Heart (tissue), 3 donors: ENCODE measurements around a stretch of chr7.

DNA sequence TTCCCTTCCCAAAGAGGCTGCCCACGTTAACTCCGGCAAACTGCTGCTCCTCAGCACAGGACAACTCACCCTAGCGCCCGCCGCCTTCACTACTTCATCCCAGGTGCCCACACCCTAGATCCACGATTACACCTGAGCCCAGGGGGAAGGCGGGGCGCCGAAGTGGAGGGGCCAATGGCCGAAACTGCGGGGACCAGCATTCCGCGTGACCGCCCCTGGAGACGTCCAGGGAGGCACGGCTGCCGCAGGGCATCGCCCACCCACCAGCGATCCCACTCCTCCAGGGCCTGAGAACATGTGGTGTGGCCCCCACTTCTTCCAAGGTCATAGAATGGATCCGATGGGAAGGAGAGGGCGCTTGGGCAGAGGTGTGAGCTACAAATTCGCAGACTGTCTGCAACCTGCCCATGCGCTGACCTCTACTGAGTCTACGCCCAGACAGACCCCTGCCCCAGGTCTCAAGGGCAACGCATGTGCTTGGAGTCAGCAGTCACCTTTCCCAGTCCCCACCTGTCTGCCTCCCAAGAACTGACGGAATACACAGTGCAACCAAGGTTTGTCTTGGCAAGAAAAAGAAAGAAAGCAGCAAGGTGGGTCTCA, 74.5 kb downstream of the CALN1 start:
- RAMPAGE, long total RNA, 2 experiments: no peak in any of the 2 experiments

- RAMPAGE, long total RNA, 2 experiments: no peak in any of the 2 experiments
These were observed 198.9 kb upstream of the CALN1 start for GRCh38 chr7:72610979-72611443.

GRCh38 chr7:72838251-72838885, 10.4 kb upstream of the TYW1B start:
- RAMPAGE, long total RNA, 2 experiments: no peak in any of the 2 experiments

- RAMPAGE, long total RNA, 2 experiments: no peak in any of the 2 experiments
These were observed 12.3 kb upstream of the TYW1B start for GRCh38 chr7:72840344-72840658.

DNA sequence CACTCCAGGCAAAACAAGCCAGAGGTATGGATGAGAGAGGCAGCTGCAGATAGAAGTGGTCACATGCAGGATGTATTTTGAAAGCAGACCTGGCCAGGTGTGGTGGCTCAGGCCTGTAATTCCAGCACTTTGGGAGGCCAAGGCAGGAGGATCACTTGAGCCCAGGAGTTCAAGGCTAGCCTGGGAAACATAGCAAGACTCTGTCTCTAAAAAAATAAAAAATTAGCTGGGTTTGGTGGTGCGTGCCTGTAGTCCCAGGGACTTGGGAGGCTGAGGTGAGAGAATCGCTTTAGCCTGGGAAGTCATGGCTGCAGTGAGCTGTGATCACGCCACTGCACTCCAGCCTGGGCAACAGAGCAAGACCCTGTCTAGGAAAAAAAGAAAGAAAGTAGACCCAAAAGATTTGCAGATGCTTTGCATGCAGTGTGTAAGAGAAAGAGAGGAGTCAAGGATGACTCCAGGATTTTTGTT, 27.2 kb upstream of the POM121 start:
- RAMPAGE, long total RNA, 2 experiments: no peak in any of the 2 experiments

DNA sequence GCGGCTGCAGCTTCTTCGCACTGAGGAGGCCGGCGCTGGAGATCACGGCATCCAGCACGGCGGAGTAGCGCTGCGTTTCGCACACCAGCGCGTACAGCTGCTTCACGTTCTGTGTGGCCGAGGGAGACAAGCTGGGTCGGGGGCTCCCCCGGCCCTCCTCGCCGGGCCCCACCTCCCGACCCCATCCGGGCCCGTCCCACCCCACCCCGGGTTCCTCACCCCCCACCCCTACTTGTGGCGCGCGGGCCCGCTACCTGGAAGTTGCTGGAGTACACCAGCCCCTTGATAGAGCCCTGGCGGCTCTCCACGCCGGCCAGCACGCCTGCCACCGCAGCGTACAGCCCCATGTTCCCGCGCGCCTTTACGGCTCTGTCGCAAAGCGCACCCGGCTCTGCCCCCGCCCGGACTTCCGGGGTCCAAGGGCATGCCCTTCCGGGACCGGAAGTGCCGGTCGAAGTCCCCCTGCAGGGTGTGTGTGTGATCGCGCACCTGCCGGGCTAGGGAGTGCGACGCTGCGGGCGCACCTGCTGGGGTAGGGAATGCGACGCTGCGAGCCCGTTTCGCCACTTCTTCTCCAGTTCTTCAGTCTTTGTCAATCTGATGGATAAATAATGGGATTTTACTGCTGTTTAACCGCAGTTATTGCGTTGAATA, 14.8 kb downstream of the TRIM74 start:
- RAMPAGE, long total RNA, 2 experiments: no peak in any of the 2 experiments

DNA sequence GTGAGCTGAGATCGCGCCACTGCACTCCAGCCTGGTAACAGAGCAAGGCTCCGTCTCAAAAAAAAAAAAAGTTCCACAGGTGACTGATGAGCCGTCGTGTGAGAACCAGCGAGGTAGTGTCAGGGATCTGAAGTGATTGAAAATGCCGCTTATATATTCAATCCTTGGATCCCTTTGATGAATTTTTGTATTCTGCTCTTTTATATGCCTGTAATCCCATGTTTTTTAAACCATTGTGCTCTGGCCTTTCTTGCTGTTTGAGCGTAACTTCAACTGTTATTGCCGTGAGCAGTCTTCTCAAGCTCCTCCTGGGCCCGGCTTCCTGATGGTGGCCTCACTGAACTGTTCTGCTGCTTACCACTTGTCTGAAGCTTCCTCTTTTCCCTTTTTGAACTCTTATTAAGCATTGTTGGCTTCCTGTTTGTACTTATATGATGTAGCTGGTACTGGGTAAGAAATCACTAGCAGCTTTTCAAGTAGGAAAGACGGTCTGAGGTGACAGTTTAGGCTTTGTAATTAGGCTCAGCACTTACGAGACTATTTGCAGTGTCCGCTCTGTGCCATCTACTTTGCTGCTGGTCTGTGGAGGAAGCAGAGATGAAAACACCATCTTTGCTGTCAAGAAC, 16.7 kb downstream of the NSUN5 start:
- RAMPAGE, long total RNA, 2 experiments: no peak in any of the 2 experiments

DNA sequence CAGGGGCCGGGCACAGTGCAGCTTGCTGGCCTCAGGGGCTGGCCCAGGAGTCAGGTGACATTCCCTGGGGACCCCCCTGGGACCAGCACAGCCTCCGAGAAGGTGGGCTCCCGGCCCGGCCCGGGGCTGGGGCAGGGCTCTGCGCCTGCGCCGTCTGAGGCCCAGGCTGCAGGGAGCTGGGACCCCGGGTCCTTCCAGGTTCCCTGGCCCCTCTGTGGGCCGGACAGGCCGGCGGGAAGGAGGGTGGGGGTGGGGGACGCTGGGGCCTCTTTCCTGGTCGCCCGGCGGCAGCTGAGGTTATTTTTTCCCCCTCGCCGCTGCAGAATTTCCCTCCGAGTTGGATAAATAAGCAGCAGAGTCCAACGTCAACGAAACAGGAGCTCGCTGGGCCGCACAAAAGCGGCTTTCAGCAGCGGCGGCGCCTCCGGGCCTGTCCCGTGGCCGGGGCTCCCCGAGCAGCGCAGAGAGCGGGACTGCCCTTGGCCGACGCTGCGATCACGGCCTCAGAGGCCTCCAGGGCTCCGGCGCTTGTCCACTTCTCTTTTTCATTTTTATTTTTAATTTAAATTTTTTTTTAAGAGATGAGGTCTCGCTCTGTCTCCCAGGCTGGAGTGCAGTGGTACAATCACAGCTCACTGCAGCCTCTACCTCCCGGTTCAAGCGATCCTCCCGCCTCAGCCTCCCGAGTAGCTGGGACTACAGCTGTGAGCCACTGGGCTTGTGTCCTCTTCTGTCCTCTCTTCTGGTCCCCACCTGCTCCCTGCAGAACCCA, 9.4 kb upstream of the FZD9 start:
- RAMPAGE, long total RNA, 2 experiments: no peak in any of the 2 experiments

- RAMPAGE, long total RNA, 2 experiments: no peak in any of the 2 experiments
These were observed 7.9 kb downstream of the FZD9 start for GRCh38 chr7:73441286-73442159.

DNA sequence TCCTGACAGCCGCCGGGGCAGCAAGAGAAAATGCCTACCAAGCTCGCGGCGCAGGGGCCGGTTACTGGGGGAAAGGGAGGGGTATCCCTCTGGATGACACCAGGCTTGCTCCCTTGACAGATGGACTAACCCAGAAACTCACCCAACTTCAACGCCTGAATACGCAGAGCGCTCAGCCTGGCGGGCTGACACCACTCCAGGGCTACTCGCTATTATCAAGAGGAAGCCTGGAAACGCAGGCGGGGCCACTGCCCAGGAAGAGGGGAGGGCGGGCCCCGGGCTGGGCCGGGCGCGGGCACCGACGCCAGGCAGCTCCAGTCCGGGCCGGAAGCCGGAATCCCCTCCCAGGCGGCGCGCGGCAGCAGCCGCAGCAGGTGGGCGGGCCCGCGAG, 596 bp downstream of the BCL7B start:
- RAMPAGE, long total RNA, 2 experiments: no peak in any of the 2 experiments

DNA sequence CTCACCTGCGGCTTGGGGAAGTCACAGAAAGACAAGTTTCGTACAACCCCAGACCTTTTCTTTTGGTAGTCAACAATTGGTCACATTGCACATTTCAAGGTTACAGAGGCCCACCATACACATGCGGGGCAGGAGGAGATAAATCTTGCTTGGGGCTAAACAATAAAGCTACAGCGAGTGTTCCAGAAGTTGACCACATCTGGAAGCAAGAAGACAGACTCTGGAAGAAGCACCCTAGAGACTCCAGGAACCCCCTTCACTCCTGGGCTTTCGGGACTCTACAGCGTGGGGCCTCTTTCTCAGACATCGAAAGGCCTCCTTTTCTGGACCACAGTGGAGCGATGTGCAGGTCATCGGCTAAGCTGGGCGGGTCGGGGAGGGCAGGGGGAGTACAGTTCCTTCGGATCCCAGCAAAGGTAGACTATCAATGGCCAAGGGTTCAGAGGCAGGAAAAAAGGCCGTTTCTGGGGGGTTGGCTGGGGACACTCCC, 973 bp downstream of the DNAJC30 start:
- RAMPAGE, long total RNA, 2 experiments: no peak in any of the 2 experiments

DNA sequence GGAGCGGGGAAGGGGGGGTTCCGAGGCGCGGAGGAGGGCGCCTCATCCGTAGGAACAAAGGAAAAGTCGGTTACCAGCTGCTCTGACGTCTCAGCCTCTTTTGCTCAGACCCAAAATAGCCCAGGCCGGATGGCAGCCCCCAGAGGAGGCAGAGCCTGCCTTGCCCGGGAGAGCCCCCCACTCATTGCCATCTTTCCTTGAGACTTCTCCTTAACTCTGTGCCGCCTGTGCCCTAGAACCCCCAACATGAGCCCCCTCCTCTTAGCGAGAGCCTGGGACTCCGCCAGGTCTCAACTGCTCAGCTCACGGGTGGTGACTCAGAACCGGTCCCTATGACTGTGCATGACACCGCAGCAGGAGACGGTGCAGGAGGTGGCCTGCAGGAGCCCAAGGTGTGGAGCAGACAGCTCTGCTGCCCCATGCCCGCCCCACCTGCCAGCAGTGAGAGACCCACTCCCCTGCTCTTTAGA, 13.2 kb downstream of the STX1A start:
- RAMPAGE, long total RNA, 2 experiments: no peak in any of the 2 experiments

GRCh38 chr7:73743243-73743948, 4.8 kb upstream of the ABHD11 start:
- RAMPAGE, long total RNA, 2 experiments: no peak in any of the 2 experiments

- RAMPAGE, long total RNA, 2 experiments: no peak in any of the 2 experiments
These were observed 1.5 kb upstream of the CLDN4 start for GRCh38 chr7:73829233-73829839.

DNA sequence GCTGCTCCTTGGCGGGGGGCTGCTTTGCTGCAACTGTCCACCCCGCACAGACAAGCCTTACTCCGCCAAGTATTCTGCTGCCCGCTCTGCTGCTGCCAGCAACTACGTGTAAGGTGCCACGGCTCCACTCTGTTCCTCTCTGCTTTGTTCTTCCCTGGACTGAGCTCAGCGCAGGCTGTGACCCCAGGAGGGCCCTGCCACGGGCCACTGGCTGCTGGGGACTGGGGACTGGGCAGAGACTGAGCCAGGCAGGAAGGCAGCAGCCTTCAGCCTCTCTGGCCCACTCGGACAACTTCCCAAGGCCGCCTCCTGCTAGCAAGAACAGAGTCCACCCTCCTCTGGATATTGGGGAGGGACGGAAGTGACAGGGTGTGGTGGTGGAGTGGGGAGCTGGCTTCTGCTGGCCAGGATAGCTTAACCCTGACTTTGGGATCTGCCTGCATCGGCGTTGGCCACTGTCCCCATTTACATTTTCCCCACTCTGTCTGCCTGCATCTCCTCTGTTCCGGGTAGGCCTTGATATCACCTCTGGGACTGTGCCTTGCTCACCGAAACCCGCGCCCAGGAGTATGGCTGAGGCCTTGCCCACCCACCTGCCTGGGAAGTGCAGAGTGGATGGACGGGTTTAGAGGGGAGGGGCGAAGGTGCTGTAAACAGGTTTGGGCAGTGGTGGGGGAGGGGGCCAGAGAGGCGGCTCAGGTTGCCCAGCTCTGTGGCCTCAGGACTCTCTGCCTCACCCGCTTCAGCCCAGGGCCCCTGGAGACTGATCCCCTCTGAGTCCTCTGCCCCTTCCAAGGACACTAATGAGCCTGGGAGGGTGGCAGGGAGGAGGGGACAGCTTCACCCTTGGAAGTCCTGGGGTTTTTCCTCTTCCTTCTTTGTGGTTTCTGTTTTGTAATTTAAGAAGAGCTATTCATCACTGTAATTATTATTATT, 1.2 kb downstream of the CLDN4 start:
- RAMPAGE, long total RNA, 2 experiments: no peak in any of the 2 experiments

DNA sequence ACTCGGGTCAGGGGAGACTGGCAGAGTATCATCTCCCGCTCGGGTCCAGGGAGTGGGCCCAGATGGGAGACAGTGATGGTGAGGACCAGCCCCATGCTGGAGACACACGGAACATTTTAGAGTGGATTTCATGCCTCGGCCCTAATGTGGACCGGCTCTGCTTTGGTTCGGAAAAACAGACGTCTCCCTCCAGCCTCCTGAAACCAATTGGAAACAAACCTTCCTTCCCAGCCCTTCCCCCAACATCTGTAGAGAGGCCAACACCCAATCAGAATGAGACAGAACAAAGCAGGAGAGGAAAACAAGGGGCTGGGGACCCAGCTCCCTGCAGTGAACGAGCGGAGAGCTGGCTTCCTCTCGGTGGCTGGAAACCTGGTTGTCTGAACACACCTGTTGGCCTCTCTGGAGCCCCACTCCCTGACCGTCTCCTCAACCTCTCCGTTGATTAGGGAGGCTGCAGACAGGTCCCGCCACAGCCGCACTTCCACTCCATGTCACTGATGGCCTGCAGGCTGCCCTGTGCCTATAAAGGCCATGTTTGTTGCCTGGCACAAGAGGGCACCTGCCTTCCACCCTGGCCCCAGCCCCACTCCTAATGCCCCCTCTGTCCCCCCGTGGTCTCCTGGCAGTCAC, 58.3 kb downstream of the TMEM270 start:
- RAMPAGE, long total RNA, 2 experiments: no peak in any of the 2 experiments

DNA sequence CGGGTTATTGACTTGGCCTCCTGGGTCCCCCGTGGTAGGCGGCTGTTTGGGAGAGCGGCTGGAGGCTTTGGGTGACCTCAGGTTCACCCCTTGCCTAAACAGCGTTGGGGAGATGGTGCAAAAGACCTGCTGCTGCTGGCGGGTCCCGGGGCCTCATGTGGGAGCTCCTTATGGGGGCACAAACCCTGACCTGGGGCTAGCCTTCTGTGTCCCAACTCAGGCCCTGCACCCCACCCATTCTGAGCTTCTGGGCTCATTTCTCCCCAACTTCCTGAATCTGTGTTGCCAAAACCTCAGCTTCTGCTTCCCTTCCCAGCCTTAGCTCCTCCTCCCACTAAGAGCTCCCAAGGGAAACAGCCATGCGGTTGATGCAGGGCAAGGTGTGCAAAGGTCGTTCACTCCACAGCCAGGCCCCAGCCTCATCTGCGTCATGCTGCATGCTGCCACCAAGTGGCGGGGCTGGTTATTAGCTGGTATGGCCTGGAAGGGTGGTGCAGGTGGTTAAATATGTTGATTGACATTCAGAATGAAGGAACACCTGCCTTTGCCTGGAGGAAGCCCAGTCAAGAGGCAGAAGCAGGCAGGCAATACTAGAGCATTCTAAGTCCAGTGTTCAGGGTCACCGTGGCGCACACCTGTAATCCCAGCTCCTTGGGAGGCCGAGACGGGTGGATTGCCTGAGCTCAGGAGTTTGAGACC, 49.0 kb upstream of the ELN start:
- RAMPAGE, long total RNA, 2 experiments: no peak in any of the 2 experiments

GRCh38 chr7:73984669-73985235, 43.2 kb upstream of the ELN start:
- RAMPAGE, long total RNA, 2 experiments: no peak in any of the 2 experiments

- RAMPAGE, long total RNA, 2 experiments: no peak in any of the 2 experiments
These were observed 2.0 kb downstream of the ELN start for GRCh38 chr7:74029813-74030556.

DNA sequence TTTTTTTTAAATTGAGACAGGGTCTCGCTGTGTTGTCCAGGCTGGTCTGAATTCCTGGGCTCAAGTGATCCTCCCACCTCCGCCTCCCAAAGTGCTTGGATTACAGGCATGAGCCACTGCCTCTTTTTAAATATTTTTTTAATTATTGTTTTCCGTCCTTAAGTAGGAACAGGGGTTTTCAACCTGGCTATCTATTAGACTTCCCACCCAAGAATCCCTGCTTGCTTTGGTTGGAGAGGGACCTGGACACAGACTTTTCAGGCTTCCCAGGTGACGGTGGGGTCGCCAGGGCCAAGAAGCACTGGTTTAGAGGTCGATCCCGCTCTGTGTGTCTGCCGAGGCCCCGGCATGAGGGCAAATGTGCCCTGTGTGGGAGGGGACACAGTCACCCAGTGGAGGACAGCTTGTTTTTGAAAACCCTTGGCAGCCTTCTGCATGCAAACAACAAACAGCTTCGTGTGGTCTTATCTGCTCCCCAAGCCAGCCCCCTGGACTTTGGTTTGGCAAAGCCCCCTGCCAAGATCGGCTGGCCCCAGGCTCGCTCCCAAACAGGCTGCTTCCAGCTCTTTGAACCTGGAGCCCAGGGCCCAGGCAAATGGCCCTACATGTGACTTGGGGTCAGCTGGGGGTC, 2.7 kb downstream of the ELN start:
- RAMPAGE, long total RNA, 2 experiments: no peak in any of the 2 experiments